Breast (tissue), 4 donors: ENCODE measurements around the genes HNRNPA1, NFE2, LACRT and OR6C74.

- PRO-cap, 3 experiments = peak in 1 of 3 experiments; most common plus-strand start chr12:53751790 (in 1); most common minus-strand start chr12:53751758 (in 1)
- RRBS = 2% methylated on average over 12 of the region's 90 CpGs
These were observed 23.8 kb upstream of the CALCOCO1 start for GRCh38 chr12:53750743-53751840.

- PRO-cap, 3 experiments = no peak in any of the 3 experiments
- RRBS = no CpG with 5 or more reads among the region's 8 CpGs
These were observed 48.6 kb upstream of the CALCOCO1 start for GRCh38 chr12:53775709-53776421.

DNA sequence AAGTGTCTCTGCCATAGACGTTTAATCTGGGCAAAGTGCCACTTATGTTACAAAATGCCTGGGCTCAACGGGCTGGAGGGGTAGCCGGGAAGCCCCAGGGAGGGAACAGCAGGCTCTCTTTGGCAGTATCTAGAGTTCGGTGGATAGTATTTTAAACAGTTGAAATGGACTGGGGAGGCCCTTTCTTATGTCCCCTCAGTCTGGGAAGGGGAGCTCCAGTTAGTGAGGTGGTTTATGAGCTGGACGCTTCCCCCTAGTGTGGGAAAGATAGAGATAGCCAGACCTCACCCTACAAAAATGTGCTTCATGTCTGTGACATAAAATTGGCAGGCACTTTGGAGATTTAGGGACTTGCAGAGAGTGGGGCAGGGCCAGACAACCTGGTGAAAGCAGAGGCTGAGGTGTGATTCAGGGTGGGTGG is 5.4 kb upstream of the HOXC11 start:
- PRO-cap, 3 experiments = no peak in any of the 3 experiments
- RRBS = no CpG with 5 or more reads among the region's 5 CpGs

GRCh38 chr12:53978829-53979552 is 6.0 kb upstream of the HOXC10 start:
- PRO-cap, 3 experiments = no peak in any of the 3 experiments
- RRBS = no CpG with 5 or more reads among the region's 8 CpGs

DNA sequence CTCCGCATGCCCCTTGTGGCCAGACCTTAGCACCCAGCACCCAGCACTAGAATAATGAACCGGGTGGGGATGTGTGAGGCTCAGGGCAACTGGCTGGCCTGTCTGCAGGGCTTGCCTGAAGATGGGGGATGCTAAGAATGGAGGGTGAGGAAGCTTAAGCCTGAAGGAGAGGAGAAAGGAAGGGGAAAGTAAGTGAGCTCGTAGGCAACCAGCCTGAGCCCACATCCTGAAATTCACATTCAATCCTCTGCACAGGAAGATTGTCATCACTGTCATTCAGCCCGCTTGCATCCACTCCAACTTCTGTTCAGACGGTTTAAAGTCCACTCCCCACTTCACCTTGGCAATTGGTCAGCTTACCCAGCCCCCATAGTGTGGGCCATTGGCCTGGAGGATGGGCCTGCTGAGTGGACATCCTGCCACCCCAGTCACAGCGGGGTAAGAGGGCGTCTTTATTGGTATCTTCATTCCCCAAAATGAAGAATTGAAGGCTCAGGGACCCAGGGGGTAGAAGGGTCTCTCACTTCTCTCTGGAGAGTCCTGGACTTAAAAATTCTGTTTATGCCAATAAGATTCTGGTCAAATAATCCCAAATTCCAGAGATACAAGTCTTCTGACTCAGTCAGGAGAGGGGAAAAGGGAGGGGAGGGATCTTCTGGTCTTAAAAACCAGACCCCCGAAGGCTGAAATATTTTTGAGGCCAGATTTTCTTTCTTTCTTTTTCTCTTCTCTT is 4.6 kb downstream of the HOXC8 start:
- PRO-cap, 3 experiments = no peak in any of the 3 experiments
- RRBS = no CpG with 5 or more reads among the region's 8 CpGs

GRCh38 chr12:54127020-54127442 is 61.8 kb downstream of the SMUG1 start:
- PRO-cap, 3 experiments = peak in 3 of 3 experiments; most common plus-strand start chr12:54127201 (in 2); most common minus-strand start chr12:54127077 (in 2)
- RRBS = no CpG with 5 or more reads among the region's 22 CpGs

DNA sequence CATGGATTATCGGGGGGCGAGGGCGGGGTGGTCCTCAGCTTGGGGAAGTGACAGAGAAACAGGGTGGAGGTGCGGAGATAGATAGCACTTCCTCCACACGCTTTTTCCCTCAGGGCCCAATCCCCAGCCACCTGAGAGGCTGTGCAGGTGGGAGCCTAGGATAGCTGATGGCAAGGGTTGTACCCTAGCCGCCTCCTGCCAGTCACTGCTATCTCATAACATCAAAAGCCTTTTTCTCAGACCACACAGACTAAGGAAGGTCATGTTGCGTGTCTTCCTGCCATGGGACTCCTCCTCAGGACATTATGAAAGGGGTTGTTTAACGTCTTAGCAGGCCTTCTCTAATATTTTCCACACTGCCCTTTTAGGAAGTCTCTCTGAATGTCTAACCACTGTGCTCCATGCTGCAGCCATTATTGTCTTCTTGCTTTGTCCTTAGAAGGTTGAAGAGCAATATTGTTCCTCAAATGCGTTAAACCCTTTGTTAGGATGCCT is 7.6 kb upstream of the SMUG1 start:
- PRO-cap, 3 experiments = no peak in any of the 3 experiments
- RRBS = no CpG with 5 or more reads among the region's 9 CpGs

GRCh38 chr12:54280650-54281625 is at the start of gene HNRNPA1:
HNRNPA1 (plus strand) TSS chr12:54280726.
- PRO-cap, 3 experiments = peak in 3 of 3 experiments; most common plus-strand start chr12:54280814 (in 2)
- RRBS = no CpG with 5 or more reads among the region's 49 CpGs

DNA sequence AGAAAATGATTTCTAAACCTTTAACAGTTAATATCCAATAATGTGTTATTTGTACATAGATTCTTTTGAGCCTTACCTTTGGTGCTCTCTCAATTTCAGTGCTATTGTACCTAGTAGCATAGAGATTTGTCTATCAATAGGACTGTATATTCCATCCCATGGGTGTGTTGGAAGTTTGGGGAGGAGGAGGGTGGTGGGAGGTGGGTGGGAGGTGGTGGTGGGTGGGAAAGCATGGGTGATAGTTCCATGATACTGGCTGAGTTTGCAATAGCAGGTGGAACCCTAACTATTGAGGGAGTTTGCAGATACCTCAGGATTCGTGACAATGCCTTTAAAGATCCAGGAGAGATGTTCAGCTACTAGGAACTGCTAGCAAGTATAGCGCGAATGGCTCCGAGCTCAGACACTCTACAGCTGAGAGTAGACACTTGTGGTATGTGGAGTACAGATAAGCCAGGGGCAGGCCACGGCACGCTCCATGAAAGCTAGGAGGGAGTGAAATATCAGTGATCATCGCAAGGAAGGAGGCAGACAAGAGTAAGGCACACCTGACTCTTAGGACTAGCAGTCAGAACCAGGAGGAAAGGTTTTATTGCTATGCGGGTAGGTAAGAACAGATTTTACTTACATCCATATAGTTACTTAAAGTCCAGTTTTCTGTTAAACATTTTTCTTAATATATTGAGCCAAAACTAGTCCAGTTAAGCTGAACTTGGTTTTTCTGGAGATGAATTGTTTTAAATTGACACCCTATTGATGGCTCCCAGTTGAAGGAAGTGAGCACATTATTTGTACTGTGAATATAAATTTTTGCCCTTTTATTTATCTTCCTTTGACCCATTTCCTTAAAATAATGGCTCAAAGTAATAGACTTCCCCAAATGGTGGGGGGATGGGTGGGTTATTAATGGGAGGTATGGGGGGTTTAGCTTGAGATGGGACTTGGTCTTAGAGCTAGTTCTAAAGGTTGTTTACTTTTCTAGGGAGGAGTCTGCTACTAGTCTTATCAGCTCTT is 5.5 kb downstream of the HNRNPA1 start:
- PRO-cap, 3 experiments = no peak in any of the 3 experiments
- RRBS = no CpG with 5 or more reads among the region's 8 CpGs

GRCh38 chr12:54300446-54301732 is at the start of gene NFE2:
NFE2 (minus strand) TSS chr12:54301015.
- PRO-cap, 3 experiments = peak in 2 of 3 experiments; most common minus-strand start chr12:54301035 (in 2)
- RRBS = 4% methylated on average over 3 of the region's 29 CpGs

- PRO-cap, 3 experiments = no peak in any of the 3 experiments
- RRBS = no CpG with 5 or more reads among the region's 8 CpGs
These were observed 6.2 kb upstream of the NFE2 start for GRCh38 chr12:54306859-54307558.

DNA sequence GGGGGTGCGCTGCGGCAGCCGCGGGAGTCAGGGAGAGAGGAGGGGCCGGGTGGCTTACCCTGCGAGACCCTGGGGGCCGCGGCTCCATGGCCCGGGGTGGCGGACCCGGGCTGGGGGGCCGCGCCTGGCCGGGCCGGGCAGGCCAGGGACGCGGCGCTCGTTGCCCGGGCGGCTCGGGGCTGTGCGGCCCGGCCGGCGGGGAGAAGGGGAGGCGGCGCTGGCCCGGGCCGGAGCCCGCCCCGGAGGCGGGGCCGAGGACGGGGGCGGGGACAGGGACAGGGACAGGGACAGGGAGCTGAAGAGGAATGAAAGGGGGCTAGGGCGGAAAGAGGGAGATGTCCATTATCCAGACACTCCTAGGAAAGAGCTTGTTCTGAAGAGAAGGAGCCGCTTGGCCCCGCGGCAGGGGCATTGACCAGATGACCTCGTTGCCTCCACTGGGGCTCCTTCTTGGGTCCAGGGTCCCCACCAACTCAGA is 5.5 kb downstream of the ZNF385A start:
- PRO-cap, 3 experiments = peak in 2 of 3 experiments; most common plus-strand start position 308 of the sequence (in 1); most common minus-strand start position 183 of the sequence (in 2)
- RRBS = 6% methylated on average over 5 of the region's 41 CpGs

DNA sequence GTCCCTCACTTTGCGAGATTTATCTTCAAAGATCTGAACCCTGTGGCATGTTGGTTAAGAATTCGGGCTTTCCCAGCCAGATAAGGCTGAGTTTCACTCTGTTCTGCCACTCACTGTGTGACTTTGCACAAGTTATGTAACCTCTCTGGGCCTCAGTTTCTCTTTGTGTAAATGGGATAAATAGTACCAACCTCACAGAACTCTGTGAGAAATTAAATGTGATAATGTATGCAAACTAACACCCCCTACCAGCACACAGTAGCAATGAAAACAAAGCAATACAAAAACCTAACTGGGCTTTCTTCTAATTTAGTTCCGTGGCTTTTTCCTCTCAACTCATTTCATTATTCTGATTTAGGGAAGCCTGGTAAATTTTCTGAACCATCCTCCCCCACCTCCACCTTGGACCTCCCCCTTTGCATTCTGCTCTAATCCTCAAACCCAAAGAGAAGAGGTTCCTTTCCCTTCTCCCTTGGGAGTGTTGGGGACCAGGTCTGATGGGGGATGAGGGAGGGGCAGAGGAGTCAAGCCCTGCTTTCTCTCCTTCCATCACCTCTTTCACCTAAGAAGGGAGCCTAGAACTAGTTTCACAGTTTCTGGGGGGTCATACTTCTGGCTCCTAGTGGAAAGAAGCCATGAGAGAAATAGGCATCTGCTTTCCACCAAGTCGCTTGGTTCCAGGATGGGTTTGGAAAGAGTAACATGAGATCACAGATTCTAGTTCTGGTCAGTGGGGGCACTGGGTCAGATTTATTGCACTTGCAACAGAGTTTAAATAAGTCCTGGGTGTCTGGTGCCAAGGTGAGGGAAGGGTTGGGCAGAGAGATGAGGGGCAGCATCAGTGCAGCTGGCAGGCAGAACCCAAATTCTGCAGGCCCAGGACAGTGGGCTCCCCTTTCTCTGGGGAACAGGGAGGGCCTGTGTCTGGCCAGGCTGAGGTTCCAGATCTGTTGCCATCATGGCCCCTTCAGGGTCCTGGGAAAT is 10.3 kb upstream of the ZNF385A start:
- PRO-cap, 3 experiments = no peak in any of the 3 experiments
- RRBS = no CpG with 5 or more reads among the region's 4 CpGs

GRCh38 chr12:54400659-54401303 is 16.2 kb upstream of the ZNF385A start:
- PRO-cap, 3 experiments = no peak in any of the 3 experiments
- RRBS = no CpG with 5 or more reads among the region's 1 CpG

DNA sequence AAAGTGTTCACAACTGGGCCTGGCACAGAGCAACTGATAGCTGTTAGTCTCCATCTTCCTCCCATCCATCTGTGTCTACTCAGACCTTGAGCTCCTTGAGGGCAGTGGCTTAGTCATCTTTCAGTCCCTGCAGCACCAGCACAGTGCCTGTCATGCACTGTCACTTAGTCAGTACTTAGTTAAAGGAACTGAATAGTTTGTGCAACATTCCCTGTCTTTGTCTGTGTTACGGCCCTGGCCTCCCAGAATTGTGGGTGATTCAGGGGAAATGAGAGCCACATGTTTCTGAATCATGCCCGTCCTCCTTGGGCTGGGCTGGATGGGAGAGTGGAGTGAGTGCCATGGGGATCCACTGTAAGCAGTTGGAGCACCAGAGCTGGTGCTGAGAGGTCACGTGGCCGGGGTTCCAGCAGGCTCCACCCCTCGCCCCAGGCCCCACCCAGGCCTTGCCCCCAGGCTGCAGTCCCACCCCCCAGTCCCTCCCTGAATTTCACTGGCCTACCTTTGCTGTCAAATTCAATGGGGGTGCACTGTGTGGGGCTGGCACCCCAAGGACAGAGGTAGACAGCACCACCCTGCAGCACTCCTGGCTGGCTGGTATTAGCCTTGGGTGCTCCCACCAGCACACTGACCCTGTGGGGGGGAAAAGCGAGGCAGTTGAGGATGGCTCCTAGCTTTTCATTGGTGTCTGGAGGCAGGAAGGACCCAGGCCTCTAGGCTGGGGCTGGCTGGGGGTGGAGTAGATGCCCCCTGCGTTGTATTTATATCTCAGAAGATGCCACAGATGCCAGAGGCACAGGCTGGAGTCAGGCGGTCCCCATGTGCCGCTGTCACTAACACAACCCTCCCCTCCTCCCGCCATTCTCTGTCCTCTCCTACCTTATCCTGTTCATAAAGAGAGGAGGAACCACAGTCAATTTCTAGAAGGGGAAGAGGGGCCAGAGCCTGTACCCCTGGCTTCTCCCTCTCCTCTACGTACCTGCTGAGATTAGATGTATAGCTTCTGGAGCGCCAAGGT is 7.4 kb downstream of the ITGA5 start:
- PRO-cap, 3 experiments = no peak in any of the 3 experiments
- RRBS = no CpG with 5 or more reads among the region's 12 CpGs

DNA sequence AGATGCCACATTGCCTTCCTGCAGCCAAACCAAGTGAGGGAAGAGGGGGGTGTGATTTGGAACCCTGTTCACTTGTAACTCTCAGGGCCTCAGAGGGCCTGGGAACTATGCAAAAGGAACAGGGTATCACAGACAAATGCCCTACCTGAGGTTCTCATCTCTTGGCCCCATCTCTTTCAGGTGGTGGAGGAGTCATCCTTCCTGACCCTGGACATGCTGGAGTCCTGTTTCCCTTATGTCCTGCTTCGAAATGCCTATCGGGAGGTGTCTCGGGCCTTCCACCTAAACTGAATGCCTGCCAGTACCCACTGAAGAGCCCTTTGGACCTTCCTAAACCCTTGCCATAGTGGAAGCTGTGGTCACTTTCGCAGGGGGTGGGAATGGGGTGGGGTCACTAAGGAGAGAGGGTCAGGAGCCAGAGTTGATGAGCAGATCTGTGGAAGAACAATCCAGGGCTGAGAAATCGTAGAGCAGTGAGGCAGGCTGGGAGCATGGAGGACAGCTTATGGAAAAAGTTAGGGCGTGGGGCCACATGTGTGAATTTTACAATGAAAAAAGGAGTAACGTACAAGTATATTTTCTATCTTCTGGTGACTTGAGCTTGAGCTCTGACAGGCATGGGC is 6.9 kb upstream of the PDE1B start:
- PRO-cap, 3 experiments = no peak in any of the 3 experiments
- RRBS = no CpG with 5 or more reads among the region's 7 CpGs

DNA sequence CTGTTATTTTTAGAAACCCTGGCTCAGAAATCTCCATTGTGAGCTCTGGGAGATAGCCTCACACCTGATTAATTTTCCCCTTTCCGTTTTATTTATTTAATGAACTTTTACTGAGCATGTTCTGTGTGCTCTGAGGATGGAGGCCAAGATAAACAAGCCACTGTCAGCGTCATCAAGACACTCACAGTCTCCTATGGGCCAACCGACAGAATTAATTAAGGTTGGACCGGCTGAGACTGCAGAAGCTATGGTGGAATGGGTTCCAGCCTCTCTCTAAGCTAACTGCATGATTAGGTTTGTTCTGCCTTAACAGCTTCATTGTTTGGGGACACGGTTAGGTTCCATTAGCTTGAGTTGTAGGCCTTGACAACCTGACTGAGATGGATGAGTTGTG is 13.6 kb downstream of the PDE1B start:
- PRO-cap, 3 experiments = no peak in any of the 3 experiments
- RRBS = no CpG with 5 or more reads among the region's 5 CpGs

DNA sequence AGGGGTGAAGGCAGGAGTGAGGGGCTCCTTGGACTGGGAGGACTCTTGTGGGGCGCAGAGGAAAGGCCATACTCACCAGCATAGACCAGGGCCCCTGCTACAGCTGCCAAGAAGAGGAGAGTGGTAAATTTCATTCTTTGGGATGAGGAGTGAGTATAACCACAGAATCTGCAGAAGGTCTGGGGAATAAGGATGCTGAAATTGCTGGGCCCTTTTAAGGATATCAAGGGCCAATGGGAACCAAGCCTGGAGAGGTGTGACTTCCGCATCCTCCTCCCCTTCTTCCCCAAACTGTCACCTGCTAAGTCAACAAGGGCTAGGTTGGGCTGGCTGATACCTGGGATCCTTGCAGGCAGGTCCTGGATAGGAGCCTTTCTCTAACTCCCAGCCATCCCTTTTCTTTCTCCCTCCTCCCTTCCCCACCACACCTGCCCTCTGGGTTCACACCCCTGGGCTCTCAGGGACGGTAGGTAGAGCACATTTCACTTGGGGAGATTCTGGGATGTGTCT is at the start of gene LACRT:
TSS of gene LACRT (minus strand) at position 188 of the 510 bp plus-strand sequence.
- PRO-cap, 3 experiments = no peak in any of the 3 experiments
- RRBS = no CpG with 5 or more reads among the region's 3 CpGs

DNA sequence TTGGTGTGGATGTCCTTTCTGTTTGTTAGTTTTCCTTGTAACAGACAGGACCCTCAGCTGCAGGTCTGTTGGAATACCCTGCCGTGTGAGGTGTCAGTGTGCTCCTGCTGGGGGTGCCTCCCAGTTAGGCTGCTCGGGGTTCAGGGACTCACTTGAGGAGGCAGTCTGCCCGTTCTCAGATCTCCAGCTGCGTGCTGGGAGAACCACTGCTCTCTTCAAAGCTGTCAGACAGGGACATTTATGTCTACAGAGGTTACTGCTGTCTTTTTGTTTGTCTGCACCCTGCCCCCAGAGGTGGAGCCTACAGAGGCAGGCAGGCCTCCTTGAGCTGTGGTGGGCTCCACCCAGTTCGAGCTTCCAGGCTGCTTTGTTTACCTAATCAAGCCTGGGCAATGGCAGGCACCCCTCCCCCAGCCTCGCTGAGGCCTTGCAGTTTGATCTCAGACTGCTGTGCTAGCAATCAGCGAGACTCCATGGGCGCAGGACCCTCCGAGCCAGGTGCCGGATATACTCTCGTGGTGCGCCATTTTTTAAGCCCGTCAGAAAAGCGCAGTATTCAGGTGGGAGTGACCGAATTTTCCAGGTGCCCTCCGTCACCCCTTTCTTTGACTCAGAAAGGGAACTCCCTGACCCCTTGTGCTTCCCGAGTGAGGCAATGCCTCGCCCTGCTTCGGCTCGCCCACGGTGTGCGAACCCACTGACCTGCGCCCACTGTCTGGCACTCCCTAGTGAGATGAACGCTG is 40.7 kb downstream of the OR9K2 start:
- PRO-cap, 3 experiments = no peak in any of the 3 experiments
- RRBS = no CpG with 5 or more reads among the region's 24 CpGs

GRCh38 chr12:55244192-55244715 is at the start of gene OR6C74:
OR6C74 (plus strand) TSS chr12:55244609.
- PRO-cap, 3 experiments = no peak in any of the 3 experiments
- RRBS = no CpG with 5 or more reads among the region's 3 CpGs